LUHMES (cell line): ENCODE results near the gene TWSG1.

- PRO-cap, result no peak
Observed at GRCh38 chr18:7672807-7673730, 106.0 kb downstream of the PTPRM start.

DNA sequence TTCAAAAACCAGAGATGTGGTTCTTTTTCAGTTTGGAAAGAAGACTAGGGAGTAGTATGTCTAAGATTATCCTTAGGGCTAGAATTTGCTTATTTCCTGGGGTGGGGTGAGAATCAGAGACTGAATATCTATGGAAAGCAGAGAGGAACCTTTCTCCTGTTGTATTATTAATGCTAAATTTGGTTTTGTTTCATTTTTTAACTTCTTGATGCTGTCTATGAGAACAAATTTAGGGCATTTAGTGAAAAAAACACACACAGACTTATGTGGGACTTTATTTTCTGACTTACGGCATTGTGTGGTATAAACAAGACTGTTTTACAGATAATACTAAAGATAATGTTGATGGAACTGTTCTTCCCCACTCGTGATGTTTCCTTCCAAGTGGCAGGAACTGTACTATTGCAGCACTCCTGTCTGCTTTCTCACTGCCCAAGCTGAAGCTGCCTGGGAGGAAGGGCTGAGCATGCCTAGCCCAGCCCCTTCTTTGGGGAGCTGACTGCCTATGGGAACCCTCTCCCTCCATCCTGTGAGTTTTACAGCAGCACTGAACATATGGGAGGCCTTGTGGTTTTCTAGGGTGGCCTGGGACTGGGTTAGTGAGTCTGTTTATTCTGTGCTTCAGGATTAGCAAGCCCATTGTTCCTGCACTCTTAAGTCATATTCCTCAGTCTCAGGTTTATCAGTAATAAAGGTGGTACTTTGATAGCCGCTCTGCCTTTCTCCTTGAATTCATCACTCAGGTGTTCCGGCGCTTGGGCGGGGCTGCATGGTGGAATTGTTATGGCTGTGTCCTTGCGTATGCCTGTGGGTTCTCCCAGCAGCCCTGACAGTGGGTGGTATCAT is 379.6 kb downstream of the PTPRM start:
- PRO-cap, result no peak

DNA sequence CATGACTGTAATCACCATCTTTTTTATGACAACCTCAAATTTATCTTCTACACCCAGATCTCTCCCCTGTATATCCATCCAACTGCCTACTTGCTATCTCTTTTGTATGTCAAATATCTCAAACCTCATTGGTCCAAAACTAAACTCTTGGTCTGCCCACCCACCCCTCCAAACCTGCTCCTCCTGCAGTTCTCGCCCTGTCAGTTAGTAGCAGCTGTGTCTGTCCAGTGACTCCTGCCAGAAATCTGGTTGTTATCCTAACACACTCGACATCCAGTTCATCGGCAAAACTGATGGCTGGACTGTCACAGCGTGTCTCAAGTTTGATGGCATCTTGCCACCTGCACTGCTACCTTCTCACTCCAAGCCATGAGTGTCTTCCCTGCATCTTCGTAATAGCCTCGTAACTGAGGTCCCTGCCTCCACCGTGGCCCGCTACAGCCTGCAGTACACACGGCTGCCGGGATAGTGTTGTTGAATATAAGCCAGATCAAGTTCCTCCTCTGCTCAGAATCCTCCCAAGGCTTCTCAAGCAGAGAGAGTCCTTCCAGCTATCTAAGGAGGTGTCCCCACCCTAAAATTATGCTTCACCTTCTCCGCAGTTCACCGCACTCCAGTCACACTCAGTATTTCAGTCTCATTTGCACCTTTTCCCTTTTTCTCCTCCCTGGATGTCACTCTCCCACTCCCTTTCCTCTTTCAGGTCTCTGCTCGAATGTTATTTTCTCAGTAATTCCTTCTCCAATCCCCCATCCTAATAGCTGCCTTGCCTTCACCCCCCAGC is 470.0 kb upstream of the RAB12 start:
- PRO-cap, result no peak

DNA sequence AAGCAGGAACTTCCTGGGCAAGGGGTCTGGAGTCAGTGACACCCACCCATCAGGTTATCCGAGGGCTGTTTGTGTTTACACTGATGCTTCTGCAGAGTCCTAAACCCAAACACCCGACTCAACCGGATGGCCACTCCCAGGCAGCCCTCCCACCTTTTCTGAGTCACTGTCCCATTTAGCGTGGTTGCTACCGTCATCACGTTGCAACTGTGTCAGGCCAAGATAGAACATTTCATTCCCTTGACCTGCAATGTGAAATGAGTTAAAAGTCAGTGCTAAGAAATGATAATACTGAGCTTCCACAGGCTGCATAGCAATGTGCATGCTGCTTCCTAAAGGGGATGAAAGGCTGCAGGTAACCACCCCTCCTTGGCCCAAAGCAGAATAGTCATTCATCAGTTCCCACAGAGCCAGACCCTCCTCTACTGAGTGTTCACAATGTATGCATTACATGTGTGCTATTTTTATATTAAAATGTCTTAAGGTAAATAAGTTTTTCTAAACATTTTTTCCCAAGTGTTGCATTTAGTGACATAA is 468.0 kb upstream of the RAB12 start:
- PRO-cap, result no peak

DNA sequence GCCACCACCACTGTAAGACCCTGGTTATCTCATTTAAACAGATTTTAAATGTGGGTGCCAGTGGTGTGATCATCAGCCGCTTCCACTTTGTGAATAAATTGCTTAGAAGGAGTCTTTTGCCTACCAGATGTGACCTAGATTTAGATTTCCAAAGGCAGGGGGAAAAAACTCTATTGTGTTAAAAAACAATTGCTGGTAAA is 466.4 kb upstream of the RAB12 start:
- PRO-cap, result no peak

DNA sequence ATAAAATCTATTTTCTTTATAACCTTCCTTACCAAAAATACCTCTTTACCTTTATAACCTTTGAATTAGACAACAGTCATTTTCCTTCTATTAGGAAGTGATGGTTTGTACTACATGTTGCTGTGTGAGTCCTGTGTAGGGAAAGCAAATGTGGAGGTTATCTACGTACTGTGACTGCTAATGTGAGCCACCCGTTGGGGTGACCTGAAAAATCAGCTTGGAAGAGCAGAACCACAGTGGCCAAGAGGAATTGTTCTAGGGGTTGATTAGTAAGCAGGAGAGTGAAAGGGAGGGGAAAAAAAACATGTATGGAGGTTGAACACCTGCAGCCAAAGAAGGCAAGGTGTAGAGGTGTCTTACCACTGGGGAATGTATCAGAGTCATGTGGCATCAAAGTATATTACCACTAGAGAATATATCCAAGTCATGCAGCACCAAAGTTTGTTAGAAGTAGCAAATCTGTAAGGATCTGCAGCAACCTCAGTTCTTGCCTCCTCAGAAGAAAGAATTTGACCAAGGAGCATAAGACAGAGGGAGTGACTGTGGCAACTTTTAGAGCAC is 429.3 kb upstream of the RAB12 start:
- PRO-cap, result no peak

DNA sequence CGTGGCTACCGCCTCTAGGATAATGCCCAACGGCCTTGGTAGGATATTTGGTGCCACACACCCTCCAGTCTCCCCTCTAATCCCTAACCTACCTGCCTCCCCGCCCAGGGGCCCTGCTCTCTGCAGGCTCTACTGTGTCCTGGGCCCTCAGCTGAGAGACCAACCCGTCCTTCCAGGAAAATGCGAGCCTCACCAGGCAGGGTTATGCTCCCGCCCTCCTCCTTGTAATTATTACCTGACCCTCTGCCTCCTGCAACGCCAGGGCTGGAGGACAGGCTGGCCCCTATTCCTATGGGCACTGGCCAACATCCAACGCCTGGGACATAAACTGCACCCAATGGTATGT is 1.5 kb upstream of the MTCL1 start:
- PRO-cap, result no peak

DNA sequence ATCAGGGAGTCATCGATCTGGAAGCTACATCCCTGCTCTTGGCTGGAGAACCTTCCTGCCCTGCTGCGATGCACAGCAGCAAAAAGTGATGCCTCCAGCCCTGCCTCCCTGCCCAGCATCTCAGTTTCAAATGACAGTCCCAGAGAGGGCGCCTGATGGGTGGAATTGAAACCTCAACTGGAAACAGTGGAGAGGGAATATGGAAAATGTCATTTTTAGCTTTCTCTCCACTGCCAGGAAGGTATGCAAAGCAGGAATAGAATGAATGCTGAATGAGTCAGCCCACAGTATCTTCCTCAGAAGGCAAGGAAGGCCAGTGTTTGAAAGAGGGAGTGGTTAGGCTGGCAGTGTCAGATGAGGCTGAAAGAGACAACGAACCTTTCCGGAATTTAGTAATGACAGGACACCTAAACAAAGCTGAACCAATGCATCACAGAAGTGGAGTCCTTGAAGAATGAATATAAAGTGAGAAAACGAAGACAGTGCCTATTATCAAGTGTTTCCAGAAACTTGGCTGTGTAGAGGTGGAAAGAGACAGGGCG is 153.9 kb upstream of the NDUFV2 start:
- PRO-cap, result no peak

DNA sequence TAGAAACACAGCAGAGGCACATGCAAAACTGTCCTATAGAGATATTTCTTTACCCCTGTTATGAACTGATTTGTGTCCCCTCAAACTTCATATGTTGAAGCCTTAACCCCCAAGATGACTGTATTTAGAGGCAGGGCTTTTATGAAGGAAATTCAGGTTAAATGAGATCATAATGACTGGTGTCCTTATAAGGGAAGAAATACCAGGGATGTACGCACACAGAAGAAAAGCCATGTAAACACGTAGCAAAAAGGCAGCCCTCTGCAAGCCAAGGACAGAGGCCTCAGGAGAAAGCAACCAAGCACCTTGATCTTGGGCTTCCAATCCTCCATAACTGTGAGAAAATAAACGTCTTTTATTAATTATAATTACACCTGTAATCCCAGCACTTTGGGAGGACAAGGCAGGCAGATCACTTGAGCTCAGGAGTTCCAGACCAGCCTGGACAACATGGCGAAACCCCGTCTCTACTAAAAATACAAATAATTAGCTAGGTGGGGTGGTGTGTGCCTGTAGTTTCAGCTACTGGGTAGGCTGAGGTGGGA is 101.2 kb upstream of the NDUFV2 start:
- PRO-cap, result no peak

GRCh38 chr18:9066664-9067558 is 35.6 kb upstream of the NDUFV2 start:
- PRO-cap, result no peak

DNA sequence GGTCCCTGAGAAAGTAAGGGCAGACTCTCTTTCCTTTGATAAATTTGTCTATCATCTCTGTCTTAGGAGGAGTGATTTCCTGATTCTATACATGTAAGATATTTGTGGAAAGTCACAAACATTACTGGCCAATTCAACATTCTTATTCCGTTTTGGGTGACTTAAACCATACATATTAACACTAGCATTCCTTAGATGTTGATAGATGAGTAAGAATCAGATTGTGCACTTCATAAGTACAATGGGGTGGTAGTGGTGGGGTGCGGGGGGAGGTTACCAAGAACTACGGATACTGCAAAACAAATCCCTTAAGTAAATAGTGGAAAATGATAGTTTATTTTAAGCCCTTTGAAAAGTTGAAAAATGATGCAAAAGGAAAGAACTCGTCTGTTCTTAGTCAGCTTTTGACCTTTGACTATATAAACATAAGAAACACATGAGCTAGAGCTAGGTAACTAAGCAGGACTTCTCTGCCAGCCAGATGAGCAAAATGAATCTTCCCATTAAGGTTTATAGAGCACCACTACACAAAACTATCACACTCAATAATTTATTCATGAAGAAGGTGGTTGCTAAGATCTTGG is 7.8 kb upstream of the NDUFV2 start:
- PRO-cap, result no peak

GRCh38 chr18:9135524-9136700 is 669 bp upstream of the ANKRD12 start:
- PRO-cap, result bidirectional peak, plus-strand start at chr18:9136226, minus-strand start at chr18:9136033; bidirectional peak, plus-strand start at chr18:9136794, minus-strand start at chr18:9136607

- PRO-cap, result no peak
Observed at GRCh38 chr18:9137736-9138010, 1.1 kb downstream of the ANKRD12 start.

- PRO-cap, result no peak
Observed at GRCh38 chr18:9254484-9255065, 80.0 kb upstream of the TWSG1 start.

DNA sequence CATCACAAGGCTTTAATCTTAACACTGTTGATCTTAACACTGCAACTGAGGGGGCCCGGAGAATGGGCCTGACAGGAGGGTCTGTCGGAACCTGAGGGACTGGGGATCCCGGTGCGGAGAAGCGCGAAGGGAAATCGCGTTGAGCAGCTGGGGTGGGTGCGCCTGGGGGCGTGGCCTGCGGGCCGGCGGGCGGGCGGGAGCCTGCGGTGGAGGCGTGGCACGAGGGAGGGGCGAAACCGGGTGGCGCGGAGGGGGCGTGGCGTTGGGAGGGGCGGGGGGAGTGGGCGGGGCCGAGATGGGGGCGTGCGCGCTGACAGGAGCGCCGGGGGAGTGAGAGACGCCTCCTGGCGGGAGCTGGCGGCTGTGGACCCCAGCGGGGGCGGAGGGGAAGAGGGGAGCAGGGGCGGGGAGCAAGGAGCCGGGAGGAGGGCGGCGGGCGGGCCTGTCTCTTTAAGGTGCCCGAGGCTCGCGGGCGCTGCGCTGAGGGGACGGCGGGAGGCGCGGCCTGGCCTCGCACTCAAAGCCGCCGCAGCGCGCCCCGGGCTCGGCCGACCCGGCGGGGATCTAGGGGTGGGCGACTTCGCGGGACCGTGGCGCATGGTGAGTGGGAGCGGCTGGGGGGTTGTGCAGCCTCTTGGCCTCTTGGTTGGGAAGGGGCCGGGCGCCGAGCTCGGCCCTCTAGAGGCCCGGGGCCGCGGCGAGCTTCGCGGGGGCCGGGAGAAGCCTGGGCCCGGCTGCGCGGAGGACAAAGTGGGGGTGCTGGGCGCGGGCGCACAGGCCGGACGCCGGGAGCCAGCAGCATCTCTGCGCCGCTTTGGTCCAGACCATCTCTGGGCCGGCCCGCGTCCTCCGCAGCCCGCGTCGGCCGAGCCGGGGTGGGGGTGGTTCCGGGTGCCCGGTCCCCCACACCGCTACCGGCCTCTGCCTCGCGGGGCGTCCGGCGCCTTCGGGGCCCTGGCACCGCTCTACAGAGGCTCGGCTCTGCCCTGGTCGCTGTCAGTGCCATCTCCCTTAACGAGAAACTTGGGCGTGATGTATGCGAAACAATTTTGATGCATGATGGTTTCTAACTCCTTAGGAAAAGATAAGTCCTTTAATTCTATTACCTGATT is at the start of gene TWSG1:
Gene TWSG1 (plus strand): TSS at position 453 of the 1,112 bp plus-strand sequence.
- PRO-cap, result bidirectional peak, plus-strand start at position 453 of the sequence, minus-strand start at position 142 of the sequence; unidirectional peak, minus-strand start at position 967 of the sequence

DNA sequence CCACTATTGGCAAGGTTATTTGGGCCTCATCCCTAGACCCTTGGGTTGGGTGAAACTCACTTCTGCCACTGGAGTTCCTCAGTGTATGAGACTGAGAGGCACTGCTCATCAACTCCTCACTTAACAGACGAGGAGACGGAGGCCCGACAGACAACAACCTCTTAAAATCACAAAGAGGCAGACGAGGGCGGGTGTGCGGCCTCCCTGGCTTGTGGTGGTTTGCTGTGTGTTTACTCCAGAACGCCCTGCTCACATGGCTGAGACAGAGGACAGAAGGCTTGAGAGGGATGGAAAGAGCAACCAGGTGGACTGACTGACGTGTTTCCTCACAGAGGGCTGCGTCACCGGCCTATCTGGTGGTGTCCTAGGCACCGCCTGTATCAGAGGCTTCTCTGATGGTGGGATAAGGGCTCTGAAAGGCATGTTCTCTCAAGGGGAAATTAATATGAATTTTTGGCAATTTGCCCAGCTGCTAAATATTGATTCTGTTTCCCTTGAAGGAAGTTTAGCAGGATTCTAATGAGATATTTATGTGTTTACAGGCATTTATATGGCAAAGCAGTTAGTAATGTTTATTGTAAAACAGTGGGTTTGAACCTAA is 47.0 kb upstream of the RALBP1 start:
- PRO-cap, result no peak

DNA sequence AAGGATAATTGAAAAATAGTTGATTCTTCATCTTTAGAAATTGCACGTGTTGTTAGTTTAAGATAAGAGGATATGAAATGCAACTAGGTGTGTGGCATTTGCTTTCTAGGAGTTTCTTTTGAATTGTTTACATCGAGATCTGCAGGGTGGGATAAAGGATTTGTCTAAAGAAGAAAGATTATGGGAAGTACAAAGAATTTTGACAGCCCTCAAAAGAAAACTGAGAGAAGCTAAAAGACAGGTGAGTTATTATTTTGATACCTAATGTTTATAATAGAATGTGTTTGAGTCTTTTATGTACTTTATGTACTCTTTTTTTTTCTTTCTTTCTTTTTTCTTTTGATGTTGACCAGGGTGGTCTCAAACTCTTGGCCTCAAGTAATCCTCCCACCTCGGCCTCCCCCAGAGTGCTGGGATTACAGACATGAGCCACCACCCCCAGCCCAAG is 50.3 kb downstream of the RALBP1 start:
- PRO-cap, result no peak

DNA sequence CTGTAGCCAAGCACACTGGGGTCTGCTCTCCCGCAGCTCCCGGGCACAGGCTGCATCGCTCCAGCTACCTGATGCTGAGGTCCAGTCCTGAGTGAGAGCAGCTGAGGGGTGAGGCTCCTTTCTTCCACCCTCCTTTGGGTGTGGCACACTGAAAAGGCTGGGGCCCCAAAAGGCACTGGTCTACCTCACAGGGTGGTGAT is 33.8 kb downstream of the PPP4R1 start:
- PRO-cap, result no peak

- PRO-cap, result no peak
Observed at GRCh38 chr18:9615904-9616493, 1.6 kb upstream of the PPP4R1 start.

DNA sequence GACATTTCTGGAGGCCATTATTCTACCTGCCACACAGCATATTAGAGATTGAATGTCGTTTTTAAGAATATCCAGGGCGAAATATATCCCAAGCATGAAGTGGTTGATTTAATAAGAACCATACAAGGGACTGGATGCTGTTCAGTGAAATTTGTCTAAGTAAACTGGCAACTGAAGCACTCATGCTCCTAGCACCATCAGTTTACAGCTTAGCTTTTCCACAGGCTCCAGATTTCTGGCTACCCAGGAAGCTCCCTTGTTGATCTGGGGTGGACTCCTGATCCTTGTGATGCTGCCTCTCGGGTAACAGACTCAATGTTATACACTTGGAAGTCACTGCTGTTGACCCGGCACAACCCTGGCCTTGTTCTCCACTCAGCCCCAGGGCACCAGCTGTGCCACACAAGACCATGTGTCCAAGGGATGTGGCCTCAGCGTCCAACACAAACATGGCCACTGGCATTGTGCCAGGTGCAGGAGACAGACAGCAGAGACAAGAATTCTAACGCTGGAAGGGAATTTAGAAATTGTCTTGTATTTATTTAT is 38.9 kb upstream of the PPP4R1 start:
- PRO-cap, result no peak